GM12892 (cell line): ENCODE measurements around a stretch of chr1.

DNA sequence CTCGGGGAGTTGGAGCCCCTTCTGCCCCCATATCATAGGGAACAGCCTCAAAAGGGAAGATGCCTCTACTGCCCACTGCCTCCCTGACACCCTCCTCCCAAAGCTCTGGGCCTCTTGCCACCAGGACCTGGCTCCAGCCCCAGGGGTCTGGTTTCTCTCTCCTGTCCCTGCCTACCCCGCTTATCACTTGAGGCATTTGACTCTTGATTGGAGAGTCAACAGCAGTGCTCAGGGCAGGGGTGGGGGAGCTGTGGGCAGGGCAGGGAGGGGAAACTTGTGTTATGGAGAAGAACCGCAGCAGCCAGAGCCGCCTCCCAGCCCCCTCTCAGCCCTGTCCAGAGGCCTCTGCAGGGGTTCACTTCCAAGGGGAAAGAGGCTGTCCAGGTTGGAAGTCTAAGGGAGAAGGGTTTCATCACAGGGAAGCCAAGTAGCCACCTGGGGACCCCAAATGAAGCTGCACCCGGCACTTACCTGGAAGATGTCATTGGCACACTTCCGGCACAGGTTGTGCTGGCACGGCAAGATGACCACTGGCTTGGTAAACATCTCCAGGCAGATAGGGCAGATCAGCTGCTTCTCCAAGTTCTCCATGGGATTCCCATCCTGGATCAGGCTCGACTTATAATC lies 452 bp downstream of the TRIM63 start:
- RRBS, result 77% methylated on average over 1 of the region's 8 CpGs

GRCh38 chr1:26200685-26201689 lies 10.6 kb downstream of the CATSPER4 start:
- RRBS, result no CpG with 5 or more reads among the region's 35 CpGs

DNA sequence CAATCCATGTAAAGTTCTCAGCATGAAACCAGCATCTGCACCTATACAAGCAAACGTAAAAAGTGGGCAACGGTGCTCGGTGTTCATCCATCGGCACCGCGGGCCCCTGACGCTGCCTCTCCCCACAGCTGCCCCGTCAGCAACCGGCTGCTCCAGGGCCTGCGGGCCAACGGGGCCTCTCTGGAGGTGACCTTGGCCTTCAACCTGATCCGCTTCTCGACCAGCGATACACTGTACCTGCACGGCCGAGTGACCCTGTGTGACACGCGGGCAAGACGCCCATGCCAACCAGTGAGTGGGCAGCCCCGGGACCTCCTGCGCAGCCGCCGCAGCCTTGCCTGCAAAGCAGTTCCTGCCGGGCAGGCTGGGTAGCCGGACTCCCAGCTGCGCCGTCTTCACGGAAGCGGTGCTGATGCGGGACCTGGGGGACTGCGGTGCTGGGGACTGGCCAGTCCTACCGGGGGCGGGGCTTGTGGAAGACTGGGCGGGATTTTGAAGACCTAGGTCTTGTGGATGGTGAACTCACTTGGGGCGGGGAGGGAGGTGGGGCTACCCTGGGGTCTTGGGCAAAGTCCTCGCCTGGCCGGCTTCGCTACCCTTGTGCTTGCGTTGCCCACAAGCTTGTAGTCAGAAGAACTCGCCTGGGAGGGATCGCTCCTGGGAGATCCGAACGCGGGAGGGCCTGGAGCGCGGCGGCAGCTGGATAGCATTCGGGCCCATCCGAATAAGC lies 8.9 kb upstream of the CEP85 start:
- RRBS, result 20% methylated on average over 12 of the region's 49 CpGs

DNA sequence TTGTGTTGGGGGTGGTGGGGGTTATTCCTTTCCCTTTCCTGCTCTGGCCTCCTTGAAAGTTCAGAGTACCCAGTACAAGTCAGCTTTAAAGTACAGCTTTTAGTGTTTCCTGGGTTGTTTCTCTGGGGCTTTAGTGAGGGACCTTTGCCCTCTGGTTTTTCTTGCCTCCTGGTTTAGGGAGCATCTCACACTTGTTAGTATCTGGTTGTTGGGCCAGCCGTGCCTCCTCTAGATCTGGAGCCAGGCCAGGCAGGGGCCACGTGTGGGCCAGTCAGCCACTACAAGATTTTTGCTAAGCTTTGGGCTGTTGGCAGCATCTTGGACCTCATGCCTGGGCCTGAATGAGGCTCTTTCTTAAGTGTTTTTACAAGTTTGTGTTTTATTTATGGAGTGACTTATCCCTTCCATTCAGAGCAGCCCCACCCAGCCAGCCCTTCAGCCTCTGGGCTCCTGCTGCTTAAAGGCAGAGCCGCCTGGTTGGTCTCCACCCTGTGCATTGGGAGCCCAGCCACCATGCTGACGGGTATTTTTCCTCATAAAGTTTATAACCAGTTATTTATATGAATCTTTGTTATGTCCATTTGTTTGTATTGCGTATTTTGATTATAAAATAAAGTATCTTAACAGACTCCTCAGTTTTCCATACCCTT lies 1.6 kb upstream of the SH3BGRL3 start:
- RRBS, result no CpG with 5 or more reads among the region's 5 CpGs

GRCh38 chr1:26280970-26281855 lies 1.3 kb downstream of the SH3BGRL3 start:
- RRBS, result no CpG with 5 or more reads among the region's 6 CpGs

- RRBS, result no CpG with 5 or more reads among the region's 14 CpGs
Measured at GRCh38 chr1:26286883-26287869, 7.3 kb downstream of the SH3BGRL3 start.

- RRBS, result 13% methylated on average over 9 of the region's 48 CpGs
Measured at GRCh38 chr1:26411042-26411624, 516 bp downstream of the LIN28A start.

DNA sequence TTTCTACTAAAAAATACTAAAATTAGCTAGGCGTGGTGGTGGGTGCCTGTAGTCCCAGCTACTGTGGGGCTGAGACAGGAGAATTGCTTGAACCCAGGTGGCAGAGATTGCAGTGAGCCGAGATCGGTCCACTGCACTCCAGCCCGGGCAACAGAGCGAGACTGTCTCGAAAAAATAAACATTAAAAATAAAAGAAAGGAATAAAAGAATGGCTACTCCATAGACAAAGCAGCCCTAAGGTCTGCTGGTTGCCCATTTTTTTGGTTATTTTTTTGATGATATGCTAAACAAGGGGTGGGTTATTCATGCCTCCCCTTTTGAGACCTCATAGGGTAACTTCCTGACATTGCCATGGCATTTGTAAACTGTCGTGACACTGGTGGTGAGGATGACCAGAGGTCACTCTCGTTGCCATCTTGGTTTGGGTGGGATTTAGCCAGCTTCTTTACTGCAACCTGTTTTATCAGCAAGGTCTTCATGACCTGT lies 11.3 kb downstream of the HMGN2 start:
- RRBS, result no CpG with 5 or more reads among the region's 8 CpGs

- RRBS, result under 1% methylated on average over 36 of the region's 69 CpGs
Measured at GRCh38 chr1:26500781-26501771, 28.5 kb upstream of the RPS6KA1 start.

DNA sequence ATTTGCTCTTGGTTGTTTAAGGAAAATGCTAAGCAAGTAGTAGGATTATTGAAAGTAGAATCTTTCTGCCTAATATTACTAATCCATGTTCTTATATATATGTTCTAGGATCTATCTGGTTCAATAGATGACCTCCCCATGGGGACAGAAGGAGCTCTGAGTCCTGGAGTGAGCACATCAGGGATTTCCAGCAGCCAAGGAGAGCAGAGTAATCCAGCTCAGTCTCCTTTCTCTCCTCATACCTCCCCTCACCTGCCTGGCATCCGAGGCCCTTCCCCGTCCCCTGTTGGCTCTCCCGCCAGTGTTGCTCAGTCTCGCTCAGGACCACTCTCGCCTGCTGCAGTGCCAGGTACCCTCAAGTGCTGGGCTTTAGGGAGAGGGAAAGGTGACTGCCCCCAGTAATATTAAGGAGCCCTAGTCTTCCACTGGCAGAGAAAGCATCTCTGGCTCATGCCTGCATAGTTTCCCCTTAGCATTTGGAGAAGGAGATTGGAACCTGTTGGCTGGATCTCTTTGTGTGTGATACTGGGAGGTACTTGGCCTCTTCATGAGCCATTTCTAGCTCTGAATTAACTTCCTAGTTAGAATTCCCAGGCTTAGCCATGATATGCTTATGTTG lies 26.9 kb upstream of the PIGV start:
- RRBS, result no CpG with 5 or more reads among the region's 5 CpGs

- RRBS, result no CpG with 5 or more reads among the region's 2 CpGs
Measured at GRCh38 chr1:26771400-26771754, 16.4 kb upstream of the PIGV start.

DNA sequence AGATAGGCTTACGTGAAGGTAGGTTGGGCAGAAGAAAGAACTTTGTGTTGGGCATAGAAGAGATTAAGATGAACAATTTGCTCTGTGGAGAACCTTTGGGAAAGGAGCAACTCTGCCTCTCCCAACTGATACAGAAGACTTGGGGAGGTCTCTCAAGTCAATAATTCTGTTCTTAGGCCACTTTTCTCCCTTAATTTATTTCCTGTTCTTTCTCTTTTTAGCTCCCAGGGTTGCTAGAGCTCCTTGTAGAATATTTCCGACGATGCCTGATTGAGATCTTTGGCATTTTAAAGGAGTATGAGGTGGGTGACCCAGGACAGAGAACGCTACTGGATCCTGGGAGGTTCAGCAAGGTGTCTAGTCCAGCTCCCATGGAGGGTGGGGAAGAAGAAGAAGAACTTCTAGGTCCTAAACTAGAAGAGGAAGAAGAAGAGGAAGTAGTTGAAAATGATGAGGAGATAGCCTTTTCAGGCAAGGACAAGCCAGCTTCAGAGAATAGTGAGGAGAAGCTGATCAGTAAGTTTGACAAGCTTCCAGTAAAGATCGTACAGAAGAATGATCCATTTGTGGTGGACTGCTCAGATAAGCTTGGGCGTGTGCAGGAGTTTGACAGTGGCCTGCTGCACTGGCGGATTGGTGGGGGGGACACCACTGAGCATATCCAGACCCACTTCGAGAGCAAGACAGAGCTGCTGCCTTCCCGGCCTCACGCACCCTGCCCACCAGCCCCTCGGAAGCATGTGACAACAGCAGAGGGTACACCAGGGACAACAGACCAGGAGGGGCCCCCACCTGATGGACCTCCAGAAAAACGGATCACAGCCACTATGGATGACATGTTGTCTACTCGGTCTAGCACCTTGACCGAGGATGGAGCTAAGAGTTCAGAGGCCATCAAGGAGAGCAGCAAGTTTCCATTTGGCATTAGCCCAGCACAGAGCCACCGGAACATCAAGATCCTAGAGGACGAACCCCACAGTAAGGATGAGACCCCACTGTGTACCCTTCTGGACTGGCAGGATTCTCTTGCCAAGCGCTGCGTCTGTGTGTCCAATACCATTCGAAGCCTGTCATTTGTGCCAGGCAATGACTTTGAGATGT lies 8.6 kb upstream of the PIGV start:
- RRBS, result no CpG with 5 or more reads among the region's 19 CpGs

- RRBS, result no CpG with 5 or more reads among the region's 20 CpGs
Measured at GRCh38 chr1:26789010-26789775, 1.4 kb downstream of the PIGV start.

DNA sequence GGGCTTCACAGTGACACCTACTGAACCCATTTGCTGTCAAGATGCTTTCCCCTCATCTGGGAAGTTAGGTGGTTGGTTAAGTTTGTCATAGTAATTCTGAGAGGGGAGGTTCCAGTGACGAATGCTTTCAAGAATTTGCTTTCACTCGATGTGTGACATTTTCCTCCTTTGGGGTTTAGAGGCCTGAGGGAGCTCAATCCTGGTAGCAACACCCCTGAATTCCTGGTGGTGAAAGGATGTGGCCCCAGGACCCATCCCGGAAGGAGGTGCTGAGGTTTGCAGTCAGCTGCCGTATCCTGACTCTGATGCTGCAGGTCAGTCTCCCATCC lies 2.8 kb downstream of the PIGV start:
- RRBS, result no CpG with 5 or more reads among the region's 4 CpGs

- RRBS, result no CpG with 5 or more reads among the region's 7 CpGs
Measured at GRCh38 chr1:26790941-26791616, 3.3 kb downstream of the PIGV start.

DNA sequence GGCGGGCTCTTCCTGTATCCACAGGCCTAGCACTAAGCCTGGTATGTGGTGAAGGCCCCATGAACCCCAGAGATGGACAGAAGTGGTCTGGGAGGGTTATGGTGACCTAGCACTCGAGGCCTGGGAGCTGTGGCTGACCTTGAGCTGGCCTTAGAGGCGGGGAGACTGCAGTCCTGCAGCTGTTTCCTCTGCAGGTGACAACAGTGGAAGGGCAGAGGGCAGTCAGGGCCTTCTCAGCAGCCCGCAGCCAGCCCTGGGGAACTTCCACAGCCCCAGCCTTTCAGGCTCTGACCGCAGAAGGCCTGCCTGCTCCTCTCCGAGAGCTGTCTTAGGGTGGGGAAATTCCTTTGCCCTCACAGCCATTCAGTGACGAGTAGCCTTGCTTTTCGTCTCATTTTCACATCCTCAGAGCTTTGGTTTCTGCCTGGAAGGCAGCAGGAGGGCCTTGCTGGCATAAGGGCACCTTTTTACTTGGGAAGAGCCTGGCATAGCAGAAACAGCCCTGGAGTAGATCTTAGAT lies 12.4 kb downstream of the ZDHHC18 start:
- RRBS, result no CpG with 5 or more reads among the region's 8 CpGs

DNA sequence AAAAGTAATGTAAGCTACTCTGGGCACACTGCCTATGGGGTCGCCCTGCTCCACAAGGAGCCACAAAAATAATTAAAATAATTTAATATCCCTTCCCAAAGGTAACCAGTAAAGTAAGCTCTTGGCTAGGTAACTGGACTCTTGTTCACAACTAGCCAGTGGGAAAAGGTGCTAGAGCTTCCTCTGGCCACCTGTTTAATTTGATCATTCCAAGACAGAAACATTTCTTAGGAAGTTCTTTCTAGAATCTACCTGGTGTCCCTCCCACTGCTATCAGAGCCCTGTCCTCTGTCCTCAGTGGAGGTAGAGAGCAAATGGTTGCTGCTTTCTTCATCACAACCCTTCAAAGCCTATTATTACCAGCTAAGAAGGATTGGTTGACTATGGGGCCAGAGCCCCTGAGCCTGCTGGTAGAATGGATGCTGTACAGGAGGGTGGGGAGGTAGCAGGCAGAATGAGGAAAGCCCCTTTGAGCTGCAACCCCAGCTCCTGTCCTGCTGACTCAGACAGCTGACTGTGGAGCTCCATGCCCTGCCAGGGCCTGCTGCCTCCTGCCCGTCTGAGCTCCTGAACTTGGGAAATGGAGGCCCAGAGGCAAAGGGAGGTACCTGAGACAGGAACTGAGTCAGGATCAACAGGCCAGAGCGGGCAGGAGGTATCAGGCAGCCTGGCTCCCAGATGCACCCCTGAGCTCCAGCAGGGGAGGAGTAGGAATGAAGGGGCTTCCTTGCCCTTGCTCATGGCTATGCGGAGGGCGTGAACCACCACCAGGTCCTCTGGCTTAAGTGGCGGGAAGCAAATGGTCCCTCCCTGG lies 4.2 kb upstream of the SFN start:
- RRBS, result no CpG with 5 or more reads among the region's 6 CpGs

- RRBS, result 1% methylated on average over 17 of the region's 56 CpGs
Measured at GRCh38 chr1:26889521-26890185, 430 bp downstream of the GPN2 start.

GRCh38 chr1:26910093-26911040 lies 3.4 kb downstream of the NR0B2 start:
- RRBS, result no CpG with 5 or more reads among the region's 6 CpGs

DNA sequence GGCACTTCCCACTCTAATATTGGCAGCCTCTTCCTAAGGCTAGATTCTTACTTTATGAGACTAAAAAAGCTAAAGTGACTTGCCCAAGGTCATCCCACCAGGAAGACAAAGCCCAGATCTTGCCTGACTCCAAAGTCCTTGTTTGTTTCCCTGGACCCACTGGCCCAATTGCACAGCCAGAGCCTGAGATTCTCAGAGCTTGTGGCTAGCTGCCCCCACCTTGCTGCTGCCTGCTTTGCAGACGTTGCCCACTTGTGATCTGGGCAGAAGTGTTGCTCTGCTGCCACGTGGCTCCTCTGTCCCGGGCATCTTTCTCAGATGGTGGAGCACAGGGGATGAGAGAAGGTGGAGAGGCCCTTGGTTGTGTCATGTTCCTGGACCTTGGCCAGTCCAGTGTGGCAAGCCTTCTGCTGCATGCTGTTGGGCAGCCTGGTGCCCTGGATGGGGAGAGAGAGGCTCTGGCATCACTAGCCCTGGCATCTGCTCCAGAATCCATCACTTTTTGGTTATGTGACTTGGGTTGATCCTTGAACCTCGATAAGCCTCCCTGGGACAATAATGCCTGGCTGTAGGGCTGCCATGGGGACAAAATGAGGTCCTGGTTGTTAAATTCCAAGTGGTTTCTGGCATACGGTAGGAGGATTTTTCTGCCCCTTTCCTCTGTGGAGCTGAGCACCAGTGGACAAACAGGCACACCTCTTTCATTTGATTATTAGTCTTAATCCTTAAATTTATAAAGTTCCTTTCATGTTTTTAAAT lies 1.5 kb upstream of the NR0B2 start:
- RRBS, result no CpG with 5 or more reads among the region's 5 CpGs